GM12892 (cell line): ENCODE measurements around a stretch of chr1.

DNA sequence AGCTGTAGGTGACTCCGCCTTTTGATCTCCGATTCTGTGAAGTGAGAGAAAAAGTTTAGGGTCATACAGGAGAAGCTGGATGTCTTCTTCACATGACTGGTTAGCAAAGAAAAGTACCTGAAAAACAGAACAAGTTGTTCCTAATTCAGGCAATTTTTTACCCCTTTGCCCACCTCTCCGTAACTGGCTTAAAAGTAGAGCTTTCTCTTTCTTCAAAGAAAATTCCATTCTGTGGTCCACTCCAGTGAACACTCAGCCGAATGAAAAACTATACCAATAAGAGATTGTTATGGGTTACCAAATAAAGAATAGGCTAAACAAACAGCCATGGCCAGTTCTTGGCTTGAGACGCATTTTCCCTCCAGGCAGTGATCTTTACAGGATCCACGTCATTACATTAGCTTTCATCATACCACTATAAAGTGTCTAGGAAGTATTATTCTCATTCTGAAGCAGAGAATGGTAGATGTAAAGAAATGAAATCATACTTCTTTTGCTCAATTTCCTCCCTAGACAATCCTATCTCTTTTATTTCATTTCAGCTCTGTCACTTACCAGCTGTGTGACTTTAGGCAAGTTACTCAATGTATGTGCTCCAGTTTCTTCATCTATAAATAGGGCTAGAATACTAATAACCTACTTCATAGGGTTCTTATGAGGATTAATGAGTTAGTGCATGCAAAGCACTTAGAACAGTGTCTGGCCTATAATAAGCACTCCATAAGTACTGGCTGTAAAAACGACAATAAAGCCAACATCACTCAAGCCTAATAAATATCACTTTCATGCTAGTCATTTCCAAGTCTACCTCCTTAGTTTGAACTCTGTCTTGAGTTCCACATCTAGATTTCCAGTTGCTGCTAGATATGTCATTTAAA, 26.4 kb upstream of the TRIM45 start:
- RRBS, result no CpG with 5 or more reads among the region's 7 CpGs

DNA sequence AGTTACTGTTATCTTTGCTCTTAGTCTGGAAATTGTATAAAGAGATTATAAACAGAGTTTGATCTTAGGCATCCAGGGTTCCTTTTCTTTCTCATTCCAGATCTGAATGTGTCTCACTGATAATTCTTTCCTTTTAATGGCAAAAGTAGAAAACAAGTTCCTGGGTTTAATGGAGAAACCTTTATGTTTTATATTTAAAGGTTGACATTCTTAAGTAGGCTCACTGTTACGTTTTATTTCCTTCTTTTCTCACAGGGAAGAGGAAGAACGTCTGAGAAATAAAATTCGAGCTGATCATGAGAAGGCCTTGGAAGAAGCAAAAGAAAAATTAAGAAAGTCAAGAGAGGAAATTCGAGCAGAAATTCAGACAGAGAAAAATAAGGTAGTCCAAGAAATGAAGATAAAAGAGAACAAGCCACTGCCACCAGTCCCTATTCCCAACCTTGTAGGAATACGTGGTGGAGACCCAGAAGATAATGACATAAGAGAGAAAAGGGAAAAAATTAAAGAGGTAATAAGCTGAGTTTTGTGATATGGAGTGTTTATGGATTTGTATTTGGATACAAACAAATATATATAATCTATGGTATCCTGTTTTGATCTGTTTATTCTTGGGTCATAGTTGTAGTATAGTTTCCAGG, 34.8 kb downstream of the MAN1A2 start:
- RRBS, result no CpG with 5 or more reads among the region's 5 CpGs

DNA sequence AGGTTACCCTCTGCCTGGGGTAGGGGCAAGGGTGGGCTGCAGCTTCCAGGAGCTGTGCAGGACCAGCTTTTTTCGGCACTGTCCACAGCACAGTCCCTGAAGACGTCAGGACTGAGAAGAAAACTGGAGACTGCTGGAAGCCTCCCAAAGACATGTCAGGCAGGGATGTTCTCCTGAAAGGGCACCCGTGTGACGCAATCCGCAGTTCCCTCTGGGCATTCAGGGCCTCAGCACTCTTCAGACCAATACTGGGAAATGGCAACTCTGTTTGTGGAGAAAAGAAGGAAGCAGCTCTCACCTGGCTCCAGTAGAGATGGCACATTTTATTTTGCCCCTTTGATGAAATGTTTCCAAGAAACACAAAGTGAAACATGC, 64.8 kb upstream of the TENT5C start:
- RRBS, result no CpG with 5 or more reads among the region's 5 CpGs

DNA sequence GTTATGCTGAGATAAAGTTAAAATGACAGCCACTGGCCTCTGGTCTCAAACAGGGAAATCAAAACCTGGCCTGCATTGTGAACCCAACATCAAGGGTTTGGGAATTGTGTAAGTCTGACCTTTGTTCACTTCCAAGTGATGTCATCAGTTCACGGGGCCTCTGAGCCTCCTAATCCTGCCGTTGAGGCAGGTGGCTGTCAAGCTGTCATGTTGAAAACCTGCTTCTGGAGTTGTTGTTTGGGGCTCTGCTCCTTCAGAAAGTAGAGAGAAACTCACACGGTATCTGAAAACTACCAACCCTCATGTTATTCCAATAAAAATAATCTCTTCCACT, 61.0 kb upstream of the TENT5C start:
- RRBS, result no CpG with 5 or more reads among the region's 3 CpGs

- RRBS, result no CpG with 5 or more reads among the region's 10 CpGs
Measured at GRCh38 chr1:117592117-117592854, 13.6 kb upstream of the TENT5C start.

- RRBS, result no CpG with 5 or more reads among the region's 8 CpGs
Measured at GRCh38 chr1:117607383-117608212, 1.8 kb downstream of the TENT5C start.

GRCh38 chr1:117631173-117631419, 25.2 kb downstream of the TENT5C start:
- RRBS, result no CpG with 5 or more reads among the region's 5 CpGs

GRCh38 chr1:117651400-117652050, 45.7 kb downstream of the TENT5C start:
- RRBS, result no CpG with 5 or more reads among the region's 4 CpGs

DNA sequence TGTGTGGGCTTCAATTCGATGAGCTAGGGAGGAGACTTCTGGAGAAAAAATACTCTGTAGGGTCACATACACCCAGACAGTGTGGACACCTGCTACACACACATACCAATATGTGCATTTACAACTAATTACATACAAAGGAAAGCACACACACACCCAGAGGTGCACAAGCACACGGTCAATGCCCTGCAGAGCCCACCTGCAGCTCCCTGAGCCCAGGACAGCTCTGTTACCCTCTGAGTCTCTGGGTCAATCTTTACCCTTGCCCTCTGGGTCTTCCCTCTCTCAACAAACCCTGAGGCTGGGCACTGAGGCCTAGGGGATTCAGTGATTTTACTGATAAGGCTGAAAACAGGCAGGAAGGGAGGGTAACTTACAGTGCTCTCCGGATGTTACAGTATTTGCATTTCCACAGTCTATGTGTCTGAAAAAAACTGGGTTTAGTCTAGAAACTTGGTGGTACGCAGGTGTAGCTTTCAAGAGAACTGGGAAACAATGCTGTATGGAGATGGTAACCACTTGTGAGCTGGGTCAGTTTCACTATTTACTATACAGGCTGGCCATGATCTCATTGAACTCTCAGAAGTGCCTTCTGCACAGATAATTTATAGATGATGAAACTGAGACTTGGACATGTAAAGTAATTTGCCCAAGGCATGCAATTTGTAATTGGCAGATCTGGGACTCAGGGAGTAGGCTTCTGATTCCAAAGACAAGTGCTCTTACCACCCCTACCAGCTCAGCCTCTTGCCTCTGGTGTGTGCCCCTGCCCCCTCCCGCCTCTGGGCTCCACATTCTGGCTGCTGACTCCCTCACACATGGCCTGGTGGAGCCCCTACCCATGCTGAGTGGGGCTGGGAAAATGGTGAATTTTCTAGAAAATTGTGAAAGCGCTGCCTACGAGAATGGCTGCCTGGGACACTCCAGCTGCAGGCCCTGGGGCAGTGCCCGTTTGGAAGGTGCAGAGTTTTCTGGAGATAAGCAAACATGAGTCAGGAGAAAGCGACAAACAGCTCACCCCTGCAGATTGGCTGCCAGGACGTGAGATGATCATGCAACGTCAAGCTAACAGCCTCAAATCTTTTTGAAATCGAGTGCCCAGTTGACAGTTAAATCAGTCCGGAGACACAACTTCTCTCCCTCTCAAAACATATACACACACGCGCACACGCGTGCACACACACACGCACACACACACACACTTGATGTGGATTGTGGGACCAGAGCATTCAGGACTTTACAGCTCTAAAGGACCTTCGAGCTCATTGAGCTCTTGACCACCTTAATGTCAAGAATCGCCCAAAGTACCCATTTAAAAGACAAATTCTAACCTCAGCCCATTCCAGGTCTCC, 48.9 kb downstream of the TENT5C start:
- RRBS, result no CpG with 5 or more reads among the region's 20 CpGs

GRCh38 chr1:117658760-117659342, 53.0 kb downstream of the TENT5C start:
- RRBS, result no CpG with 5 or more reads among the region's 4 CpGs

DNA sequence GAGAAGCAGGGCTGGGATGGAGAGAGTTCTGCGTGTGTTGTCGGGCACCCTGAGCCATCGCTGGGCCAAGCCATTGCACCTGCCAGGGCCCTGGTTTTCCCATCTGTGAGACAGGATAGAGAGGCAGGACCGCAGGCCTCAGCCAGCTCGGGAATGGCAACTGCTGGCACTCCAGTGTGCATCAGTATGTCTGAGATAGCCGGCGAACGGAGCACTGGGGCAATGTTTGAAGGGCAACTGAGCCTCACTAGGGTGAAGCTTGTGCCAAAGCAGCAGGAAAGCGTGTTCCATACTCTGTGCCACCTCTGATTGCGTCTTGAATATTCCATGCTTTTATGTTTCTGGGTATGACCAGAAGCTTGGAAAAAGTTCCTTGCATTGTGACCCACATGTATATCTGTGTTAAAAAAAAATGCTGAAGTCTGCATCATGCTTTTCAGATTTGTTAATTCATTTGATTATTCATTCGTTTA, 67.0 kb downstream of the TENT5C start:
- RRBS, result no CpG with 5 or more reads among the region's 11 CpGs

DNA sequence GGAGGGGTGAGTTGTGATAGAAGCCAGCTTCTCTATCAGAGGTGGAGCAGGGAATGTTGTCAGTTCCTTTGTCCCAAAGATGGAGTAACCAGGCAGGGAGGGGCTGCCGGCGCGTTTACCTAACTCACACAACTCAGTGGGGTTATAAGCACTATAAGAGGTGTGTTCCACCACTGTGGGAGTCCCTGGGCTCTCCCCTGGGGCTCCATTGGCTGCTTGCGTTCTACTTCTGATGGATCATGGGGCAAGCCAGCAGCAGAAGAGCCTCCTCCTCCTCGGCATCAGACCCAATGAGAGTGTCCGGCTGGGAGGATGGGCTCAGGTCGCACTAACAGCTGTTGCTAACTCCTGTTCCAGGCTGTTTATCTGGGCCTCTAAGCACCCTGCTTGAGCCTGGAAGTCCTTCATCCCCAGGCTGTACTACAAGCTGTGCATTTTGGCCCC, 108.5 kb downstream of the GDAP2 start:
- RRBS, result no CpG with 5 or more reads among the region's 7 CpGs

DNA sequence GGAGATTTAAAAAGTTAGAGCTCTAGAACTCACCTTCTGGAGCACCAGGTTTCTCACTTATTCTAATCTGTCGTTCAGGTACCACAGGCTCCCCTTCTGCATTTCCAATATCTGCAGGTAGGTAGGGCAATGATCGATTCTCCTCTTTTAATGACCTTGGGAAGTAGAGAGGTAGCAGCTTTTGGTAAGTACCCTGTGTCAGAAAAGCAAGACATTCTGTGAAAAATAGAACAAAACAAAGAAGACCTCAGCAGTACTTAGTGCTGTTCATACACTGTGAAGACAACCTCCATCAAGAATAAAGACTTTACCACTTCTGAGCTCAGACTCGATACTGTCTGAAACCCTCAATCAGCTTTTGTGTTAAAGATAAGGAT, 30.4 kb downstream of the GDAP2 start:
- RRBS, result no CpG with 5 or more reads among the region's 3 CpGs

DNA sequence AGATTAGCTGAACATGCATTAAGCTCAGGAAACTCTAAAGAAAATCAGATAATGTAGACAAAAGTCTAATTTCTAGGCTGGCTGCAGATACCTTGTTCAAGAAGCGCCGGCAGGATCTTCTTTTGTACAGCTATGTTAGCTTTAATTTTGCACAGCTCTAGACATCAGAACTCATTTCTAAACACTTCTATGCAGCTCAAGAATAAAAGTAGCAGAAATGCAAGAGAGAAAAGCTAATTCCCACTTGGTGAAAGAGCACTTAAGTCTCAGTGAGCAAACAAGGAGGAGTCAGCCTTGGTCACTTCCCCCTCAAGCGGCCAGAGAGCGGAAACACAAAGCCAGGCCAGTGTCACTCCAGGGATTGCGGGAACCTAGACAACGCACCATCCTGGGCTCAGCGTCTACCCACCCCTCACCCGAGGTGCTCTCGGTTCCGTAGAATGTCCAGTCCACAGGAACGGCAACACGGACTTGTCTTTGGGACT, 734 bp downstream of the GDAP2 start:
- RRBS, result no CpG with 5 or more reads among the region's 12 CpGs

GRCh38 chr1:118963413-118964135, 24.6 kb downstream of the TBX15 start:
- RRBS, result no CpG with 5 or more reads among the region's 3 CpGs

- RRBS, result no CpG with 5 or more reads among the region's 8 CpGs
Measured at GRCh38 chr1:119372385-119373202, 4.0 kb downstream of the HAO2 start.

DNA sequence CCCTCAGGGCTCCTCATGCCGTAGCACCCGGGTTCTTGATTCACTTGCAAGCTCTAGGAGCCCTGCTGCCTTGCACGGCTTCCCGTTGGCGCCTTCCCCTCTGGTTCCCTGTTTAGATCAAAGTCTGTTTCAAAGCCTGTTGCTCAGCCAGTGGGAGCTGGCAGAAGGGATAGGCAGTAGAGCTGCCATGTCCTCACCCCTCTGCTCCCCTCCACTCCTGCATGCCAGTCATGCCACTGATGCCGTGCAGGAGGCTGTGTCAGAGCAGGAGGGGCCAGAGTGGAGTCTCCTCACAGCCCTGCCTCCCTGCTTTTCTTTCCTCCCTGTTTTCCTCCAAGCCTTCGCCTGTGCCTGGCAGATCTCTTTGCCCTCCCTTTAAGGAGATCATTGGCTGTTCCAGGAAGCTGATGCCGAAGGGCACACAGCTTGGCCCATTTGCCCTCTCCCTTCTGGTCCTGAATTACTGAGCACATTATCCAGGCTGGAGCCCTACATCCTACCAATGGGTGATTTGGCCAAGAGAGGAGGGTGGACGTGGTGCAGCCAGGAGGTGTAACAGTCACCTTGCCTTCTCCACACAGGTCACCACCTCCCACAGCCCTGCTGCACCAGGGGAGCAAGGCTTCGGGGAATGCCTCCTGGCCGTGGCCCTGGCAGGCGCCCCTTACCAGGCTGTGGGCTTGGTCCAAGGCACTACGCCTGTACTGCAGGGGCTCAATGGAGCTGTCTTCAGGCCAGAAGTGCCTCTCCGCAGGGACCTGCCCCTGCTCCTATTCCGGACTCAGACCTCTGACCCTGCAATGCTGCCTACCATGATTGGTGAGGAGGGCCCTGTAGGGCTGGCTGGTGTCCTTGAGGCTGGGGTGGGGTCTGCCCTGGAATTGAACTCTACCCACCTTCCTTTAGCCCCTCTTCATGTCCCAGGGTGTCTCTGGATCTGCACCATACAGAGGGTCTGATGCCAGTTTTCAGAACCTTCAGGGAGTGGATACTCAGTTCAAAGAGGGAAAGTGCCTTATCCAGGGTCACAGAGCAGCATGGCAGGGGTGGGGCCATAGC, 26.1 kb downstream of the HMGCS2 start:
- RRBS, result no CpG with 5 or more reads among the region's 15 CpGs

- RRBS, result no CpG with 5 or more reads among the region's 4 CpGs
Measured at GRCh38 chr1:119773556-119774299, 5.0 kb upstream of the HMGCS2 start.

GRCh38 chr1:119816295-119816801, 5.1 kb upstream of the REG4 start:
- RRBS, result no CpG with 5 or more reads among the region's 3 CpGs